ENCODE measurements around a stretch of chr3.

GRCh38 chr3:193884475-193885156 is 251.3 kb upstream of the HES1 start:
- PRO-cap, 2 experiments, result no peak in any of the 2 experiments

DNA sequence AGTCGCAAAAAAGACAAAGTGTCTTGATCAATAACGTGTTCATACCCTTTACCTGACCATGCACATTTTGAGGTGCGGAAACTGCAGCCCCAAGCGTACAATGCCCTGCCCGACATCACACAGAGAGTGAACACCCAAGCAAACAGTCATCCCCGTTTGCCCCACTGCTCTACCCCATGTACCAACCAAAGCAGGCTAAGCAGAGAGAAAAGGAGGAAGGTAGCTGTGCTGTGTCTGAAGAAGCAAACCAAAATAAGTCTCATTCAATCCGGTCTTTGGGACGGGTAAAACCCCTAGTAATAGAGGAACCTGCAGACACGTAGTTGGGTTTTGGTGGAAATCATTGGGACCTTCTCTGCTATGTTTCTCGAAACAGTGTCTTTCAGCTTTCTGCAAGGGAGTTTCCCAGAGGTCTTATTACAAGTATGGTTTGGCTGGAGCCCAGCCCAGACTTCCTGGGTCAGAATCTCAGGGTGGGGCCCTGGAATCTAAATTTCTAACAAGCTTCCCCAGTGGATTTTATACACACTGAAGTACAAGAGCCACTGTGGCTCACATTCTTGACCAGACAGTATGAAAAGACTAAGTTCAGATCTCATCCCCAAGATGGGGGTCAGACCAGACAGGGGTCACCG is 164.6 kb upstream of the HES1 start:
- PRO-cap, 2 experiments, result peak in 1 of 2 experiments; most common plus-strand start position 198 of the sequence (in 1); most common minus-strand start position 128 of the sequence (in 1)

GRCh38 chr3:193997436-193998229 is 138.3 kb upstream of the HES1 start:
- PRO-cap, 2 experiments, result no peak in any of the 2 experiments

- PRO-cap, 2 experiments, result no peak in any of the 2 experiments
Measured at GRCh38 chr3:194003817-194004187, 132.1 kb upstream of the HES1 start.

- PRO-cap, 2 experiments, result no peak in any of the 2 experiments
Measured at GRCh38 chr3:194103472-194104018, 32.4 kb upstream of the HES1 start.

GRCh38 chr3:194137896-194138204 is 1.9 kb downstream of the HES1 start:
- PRO-cap, 2 experiments, result peak in 1 of 2 experiments; most common plus-strand start chr3:194138087 (in 1)

- PRO-cap, 2 experiments, result no peak in any of the 2 experiments
Measured at GRCh38 chr3:194148443-194149016, 12.6 kb downstream of the HES1 start.

DNA sequence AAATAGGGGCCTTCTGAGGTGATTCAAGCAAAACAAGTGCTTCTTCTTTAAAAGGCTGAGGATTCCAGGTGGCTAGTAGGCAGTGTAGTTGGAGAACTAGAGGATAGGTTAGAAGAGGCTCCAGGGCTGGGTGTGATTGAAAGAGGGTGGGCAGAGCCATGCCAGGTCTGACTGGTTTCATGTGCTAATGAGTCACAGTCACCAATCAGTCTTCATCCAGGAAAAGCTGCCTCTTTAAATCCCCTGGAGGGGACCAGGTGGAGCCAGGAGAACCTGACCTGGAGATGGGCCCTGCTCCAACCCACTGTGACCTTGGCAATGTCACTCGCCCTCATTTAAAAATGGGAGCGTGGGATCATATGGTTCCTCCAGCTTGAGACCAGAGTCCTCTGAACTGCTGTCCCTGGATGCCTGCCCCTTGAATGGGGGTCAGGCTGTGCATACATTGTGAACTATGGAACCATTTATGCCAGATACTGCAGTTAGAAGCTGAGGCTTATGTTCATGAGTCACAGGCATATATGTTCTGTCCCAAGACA is 23.0 kb downstream of the HES1 start:
- PRO-cap, 2 experiments, result peak in 2 of 2 experiments; most common plus-strand start position 385 of the sequence (in 2); most common minus-strand start position 138 of the sequence (in 1)

GRCh38 chr3:194250161-194250784 is 100.9 kb downstream of the CPN2 start:
- PRO-cap, 2 experiments, result no peak in any of the 2 experiments

GRCh38 chr3:194265143-194266212 is 85.7 kb downstream of the CPN2 start:
- PRO-cap, 2 experiments, result no peak in any of the 2 experiments

DNA sequence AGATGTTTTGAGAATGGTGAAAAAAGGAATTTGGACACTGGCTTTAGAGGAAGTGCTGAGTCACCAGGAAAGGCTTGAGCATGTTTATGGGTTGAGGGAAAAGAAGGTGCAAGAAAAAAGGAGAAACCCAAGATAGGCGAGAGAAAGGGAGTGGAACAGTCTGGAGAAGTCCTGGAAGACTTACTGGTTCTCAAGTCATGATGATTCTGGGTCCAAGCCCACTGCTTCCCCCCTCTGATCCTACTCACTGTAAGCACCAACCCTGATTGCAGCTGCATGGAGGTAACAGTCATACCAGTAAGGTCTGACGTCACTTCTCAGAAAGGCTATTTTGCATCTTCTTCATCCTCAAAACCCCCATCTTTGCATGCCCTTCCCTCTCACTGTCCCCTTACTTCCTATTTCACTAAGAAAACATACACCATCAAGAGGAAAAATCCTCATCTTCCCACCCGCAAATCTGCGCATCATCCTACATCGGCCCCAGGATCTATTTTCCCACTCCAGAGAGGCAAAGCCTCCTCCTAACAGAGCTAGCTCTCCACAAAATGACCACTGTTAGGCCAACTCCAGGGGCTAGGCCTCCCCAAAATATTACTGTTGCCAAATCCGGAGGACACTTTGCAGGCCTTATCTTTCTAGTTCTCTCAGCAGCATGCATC is 3.1 kb upstream of the ATP13A3 start:
- PRO-cap, 2 experiments, result no peak in any of the 2 experiments

- PRO-cap, 2 experiments, result no peak in any of the 2 experiments
Measured at GRCh38 chr3:194540377-194540971, 53.7 kb upstream of the ATP13A3 start.

DNA sequence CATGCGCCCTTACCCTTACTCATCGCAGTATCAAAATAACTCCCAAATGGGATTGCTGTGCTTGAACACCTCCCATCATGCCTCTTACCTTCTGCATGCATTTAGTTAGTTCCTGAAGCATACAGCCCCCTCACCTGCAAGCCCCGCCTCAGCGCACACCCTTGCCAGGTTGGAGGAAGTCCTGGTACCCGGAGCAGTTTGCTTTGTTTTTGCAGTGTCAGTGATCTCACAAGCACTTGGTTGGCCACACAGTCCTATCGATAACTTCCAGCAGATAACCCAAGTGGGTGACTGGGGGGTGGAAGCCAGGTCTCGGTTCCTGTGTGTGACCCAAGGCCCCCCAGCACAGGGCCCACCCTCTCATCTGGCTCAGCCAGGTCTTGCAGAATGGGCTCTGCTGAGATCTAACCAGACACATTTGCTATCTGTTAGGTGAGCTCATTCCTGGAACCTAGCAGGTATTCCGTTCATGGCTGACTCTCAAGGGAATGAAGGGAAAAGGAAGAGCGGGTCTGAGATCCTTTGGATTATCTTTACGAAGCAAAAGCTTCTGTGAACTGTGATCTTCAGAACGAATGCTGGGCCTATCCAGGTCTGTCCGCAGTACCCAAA is 45.4 kb downstream of the TMEM44 start:
- PRO-cap, 2 experiments, result no peak in any of the 2 experiments

DNA sequence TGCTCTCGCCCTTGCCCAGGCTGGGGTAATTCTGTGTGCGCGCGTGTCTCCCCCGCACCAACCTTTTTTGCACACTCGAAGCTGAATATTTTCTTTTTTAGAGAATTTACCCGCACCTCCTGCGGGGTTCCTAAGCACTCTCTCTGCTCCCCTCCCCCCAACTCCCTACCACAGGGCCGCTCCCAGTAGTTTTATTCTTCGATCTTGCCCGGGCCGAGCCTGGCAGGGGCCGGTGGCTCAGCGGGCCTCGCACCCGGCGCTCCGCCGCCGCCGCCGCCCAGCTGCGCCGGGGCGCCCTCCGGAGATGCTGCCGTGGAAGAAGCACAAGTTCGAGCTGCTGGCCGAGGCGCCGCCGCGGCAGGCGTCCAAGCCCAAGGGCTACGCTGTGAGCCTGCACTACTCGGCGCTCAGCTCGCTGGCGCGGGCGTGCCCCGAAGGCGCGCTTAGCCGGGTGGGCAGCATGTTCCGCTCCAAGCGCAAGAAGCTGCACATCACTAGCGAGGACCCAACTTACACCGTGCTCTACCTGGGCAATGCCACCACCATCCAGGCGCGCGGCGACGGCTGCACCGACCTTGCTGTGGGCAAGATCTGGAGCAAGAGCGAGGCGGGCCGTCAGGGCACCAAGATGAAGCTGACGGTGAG is 962 bp downstream of the FAM43A start:
- PRO-cap, 2 experiments, result no peak in any of the 2 experiments

GRCh38 chr3:194736294-194736951 is 50.7 kb downstream of the FAM43A start:
- PRO-cap, 2 experiments, result no peak in any of the 2 experiments

DNA sequence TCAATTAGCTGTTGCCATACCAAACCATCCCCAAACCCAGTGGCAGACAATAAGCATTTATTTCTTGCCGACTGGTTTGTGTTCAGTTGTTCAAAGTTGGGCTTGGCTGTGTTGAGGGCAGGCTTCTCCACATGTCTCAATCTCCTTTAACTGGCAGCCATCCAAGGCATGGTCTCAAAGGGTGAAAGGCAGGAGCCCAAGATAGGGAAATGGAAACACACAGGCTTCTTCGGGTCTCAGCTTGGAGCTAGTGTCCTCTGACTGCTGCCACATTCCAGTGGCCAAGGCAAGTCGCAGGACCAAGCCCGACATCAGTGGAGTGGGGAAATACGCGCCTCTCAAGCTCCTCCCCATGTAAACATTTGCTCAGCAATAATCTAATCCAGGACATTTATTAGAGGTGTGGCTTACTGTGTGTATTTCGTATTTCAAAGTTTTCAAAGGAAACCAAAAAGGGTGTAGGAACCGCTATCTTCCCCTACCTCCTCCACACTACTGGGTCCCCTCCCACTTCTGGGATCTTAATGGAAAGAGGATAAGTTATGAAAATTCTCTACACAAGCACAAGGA is 181.6 kb downstream of the FAM43A start:
- PRO-cap, 2 experiments, result no peak in any of the 2 experiments

DNA sequence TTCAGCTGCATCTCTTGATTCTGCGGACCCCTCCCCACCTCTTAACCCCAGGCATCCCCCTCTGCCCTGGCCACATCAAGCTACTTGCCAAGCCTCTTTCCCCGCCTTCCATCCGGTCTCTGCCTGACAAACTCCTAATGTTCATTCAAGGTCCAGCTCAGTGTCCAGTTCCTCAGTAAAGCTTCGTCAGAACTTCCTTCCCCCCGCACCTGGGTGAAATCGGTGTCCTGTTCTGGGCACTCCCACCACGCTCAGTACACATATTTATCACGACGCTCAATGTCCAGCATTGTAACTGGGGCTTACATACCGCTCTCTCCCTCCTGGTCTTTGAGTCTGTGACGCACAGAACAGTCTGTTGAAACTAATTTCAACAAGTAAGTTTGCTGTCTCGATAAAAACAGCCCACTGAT is 192.1 kb downstream of the FAM43A start:
- PRO-cap, 2 experiments, result no peak in any of the 2 experiments

GRCh38 chr3:195079883-195081306 is 190.6 kb downstream of the XXYLT1 start:
- PRO-cap, 2 experiments, result no peak in any of the 2 experiments

DNA sequence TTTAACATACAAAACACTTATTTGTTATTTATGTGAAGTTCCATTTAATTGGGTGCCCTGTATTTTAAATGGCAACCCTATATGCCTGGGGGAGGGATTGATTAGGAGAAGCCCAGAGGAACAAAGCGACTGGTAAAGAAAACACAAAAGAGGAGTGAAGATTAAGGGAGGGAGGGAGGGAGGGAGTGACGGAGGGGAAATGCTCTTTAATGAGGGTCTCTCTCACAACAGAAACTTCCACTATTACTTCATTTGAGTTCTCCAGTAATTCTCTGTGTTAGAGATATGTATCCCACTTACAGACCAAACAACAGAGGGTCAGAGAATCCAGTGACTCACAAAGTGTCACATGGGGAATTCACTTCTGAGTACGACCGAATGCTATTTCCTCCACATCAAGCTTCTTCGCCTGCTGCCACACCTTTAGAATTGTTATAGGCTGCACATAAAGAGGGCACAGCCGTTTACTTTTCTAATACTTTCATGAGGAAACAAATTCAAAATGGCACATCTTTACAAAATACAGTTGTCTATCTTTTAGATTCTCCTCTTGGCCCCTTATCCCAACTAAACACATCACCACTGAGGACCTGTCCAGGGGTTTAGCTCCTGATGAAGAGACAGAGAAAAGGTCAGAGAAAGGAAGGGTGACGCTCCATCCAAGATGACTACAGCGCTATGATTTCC is 119.1 kb downstream of the XXYLT1 start:
- PRO-cap, 2 experiments, result peak in 1 of 2 experiments; most common plus-strand start position 426 of the sequence (in 1); most common minus-strand start position 309 of the sequence (in 1)

DNA sequence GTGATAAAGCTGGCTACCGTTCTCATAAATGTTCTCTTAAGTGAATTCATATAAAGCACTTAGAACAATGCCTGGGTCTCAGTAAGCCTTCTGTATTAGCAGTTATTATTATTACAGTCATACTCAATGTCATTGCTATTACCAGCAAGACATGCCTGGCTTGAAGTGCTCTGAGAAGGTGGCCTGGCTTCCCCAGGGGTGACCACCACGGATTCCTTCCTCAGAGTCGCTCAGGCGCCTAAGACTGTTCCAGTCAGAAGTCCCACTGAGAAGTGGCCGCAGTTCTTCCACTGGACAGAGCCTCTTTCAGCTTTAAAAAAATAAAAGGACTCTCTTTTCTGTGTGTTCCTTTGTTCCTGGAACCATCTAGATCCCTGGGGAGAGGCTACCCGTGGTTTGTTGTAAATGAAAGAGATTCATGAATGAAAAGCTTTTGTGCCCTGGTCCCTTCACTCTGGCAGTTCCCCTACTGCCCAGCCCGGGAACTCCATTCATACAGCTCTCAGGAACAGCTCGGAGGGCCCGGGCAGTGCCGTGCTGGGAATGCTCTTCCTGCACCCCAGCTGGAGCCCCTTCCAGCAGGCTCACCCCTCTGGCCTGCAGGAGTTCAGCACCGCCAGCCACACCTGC is 75.7 kb downstream of the XXYLT1 start:
- PRO-cap, 2 experiments, result no peak in any of the 2 experiments